Sternocleidomastoid (tissue), 1 donor: ENCODE data around the gene OLIG3.

DNA sequence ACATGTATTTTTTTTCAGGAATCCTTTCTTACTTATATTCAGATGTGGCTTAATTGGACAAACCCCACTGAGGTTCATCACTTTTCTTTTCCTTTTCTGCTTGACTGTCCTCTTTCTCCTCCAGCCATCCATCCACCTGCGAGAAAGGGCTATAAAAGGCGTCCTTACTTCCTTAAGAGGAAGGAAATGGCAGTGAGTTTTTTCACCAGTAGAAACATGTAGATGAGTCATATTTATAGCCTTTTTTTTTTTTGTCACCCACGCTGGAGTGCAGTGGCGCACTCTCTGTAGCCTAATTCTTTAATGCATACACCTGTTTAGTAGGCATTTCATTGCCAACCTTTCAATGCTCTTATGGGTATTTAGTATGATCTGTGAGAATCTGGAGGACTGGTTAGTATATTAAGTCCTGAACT is 15.3 kb upstream of the IFNGR1 start:
- PRO-cap: no peak

DNA sequence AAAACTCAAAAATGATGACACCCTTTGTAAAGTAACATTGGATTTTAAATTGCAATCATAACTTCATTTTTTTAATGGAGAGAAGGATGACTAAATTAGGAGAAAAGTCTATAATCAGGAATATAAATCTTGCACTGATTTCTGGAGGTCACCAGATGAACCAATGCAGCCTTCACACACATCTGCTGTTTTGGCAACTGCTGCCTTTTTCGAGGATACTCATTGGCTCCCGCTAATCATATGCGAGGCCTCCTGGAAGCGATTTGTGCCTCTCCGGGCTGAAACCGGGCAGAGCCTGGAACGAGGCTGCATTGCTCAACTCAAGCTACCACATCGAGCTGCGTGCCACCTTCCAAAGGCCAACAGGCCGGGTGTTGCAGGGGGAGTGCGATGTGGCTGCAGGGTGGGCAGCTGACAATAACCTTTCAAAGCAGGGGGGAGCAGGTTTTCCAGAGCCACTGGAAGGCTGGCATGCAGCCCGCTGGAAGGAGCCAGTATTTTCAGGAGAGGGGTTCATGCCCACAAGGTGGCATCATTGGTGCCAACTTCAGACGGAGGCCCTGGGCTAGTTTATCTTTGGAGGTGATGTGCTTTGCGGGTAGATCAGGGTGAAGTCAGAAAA is 122.5 kb upstream of the IFNGR1 start:
- PRO-cap: no peak

DNA sequence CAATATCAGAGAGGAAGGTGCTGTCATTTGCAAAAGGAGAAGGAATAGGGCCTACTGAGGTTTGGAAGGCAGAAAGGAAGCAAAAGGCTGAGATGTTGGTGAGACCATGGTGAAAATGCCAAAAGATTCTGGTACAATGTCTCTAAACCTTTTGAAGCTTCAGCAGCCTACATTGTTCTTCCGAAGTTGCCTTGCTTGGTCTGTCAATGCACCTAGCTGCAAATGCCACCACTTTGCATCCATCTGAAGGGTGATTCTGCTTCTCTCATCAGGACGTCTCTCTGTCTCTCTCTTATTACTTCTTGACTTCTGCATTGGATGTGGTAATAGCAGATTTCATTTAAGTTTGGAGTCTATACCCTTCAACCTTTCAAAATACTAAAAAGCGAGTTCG is 62.5 kb downstream of the OLIG3 start:
- PRO-cap: no peak

GRCh38 chr6:137494218-137494482 is at the start of gene OLIG3:
TSS of gene OLIG3 (minus strand) at chr6:137494394.
- PRO-cap: no peak

GRCh38 chr6:137648098-137648404 is 153.9 kb upstream of the OLIG3 start:
- PRO-cap: no peak

GRCh38 chr6:137690095-137690387 is 177.0 kb upstream of the TNFAIP3 start:
- PRO-cap: no peak

DNA sequence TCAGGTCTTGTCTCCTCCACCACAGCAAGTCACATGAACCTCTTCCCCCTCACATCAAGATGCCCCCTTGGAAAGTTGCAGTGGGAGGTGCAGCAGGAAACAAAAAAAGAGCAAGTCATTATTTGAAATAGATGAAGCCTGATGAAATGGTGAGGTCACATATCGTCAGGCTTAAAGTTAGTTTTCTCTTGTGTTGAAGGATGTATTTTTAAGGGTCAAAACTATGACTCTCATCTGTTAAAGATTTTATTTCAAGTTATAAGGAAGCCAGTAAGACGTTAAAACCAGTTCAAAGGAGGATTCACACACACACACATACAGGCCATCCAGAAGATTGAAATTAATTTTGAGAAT is 94.1 kb upstream of the TNFAIP3 start:
- PRO-cap: no peak

DNA sequence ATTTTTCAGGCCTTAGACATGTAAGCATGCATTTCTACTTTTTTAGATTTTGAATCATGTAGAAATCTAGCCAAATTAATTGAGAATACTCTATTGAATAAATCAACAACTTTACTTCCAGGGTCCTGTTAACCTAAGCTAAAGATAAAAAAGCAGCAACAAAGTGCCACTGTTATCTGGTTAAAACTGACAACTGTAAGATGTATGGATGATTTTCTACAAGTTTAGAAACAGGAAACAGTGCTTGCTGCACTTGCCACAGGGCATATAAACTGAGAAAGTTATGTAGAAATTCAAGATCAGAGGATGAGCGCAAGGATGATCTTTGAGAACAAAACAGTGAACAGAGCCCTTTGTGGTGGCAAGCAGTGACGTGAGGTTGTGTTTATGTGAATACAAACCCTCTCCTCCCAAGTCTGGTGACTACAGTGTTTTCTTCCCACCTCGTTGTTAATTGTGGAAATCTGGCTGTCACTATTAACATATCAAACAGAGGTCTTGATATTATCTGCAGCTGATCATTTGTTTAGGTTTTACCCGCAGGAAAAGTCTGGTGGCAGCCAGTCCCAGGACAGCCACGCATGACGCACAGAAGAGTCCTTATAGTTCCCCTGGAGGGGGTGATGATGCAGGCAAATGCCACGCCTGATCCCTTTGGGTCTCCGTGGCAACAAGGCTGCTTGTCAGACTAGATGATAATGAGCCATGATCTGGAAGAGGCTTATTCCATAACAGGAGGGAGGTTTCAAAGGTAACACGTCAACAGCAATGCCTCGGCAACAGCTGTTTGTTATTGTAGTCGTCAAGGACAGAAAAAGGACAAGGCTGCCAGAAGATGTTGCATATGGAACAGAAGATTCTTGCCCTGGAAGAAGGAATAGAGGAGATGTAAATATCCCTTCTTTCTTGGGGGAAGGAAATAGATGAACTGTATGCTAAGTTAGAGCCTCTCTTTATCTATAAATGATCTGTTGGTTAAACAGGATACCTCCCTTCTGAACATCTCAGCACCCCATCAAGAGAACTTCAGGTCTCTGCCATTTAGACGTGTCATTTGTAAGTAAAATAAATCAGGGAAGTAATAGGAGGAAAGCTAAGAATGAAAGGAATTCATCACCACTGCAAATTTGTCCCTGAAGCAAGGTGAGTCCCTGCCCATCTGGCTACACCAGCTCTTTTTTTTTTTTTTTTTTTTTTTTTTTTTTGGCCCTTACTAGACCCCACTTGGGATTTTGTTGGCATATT is 42.9 kb upstream of the TNFAIP3 start:
- PRO-cap: no peak

- PRO-cap: no peak
Measured at GRCh38 chr6:137849214-137849771, 17.8 kb upstream of the TNFAIP3 start.

DNA sequence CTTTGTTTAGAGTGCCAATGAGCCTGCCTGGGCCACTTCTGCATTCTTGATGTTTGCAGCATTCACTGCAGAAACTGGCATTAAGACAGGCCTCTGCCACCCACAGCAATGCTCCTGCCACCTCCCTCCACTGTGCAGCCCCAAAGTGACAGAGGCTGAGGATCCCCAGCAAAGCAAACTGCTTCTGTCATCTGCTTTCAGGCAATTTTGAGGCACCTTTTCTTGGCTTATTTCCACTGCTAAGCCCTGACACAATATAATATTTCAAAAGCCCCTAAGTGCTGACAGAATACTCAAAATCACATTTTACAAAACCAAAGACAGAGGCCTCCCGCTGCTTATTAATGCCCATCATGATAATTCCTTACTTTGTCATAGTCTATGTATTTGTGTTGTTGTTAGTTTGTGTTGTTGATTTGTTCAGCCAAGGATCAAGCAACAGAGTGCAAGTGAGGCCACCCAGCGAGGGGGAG is 61.4 kb downstream of the TNFAIP3 start:
- PRO-cap: no peak

- PRO-cap: no peak
Measured at GRCh38 chr6:137933596-137934269, 66.7 kb downstream of the TNFAIP3 start.

DNA sequence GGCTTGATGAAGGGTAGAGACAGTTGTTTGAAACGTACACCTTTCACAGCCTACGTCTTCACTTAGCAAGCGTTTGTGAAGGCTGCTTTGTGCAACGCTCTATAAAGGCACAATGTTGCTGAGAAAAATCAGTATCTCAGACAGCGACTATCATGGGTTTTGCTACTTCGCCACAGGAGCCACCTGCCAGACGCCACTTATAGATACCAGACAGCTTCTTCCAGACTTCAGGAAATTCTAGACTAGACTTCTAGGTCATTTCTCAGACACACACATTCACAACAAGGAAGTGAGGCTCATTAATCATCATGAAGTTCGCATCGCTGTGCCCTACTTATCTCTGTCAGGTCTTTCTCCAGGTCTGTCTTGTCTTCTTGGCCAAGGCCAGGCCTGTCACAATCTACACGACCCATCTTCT is 115.3 kb downstream of the TNFAIP3 start:
- PRO-cap: no peak

DNA sequence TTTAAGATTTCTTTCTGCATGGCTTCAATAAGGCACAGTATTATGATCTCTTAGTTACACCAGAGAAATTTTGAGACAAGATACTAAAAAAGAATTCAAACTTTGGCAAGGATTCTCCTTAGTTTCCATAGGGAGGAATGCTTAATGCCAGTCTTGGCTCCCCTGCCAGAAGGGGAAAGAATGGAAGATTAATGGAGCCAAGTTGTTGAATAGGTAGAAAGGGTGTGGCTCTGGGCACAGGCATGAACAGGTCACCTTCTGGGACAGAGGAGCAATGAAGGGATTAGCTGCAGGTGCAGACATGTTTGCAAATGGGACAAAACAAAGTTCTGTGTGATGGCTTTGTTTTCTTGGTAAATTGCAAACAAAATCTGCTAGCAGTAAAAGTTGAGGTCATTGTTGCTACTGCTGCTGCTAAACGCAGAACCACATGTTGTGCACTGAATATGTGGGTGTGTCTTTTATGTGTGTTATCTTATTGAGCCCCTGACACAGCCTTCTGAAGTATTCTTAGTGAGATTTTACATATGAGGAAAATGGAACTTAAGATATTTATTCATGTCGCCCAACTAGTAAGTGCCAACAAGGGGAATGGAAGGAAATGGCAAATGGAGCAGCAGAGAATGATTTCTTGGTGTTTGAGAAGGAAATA is 93.2 kb downstream of the PERP start:
- PRO-cap: no peak

- PRO-cap: no peak
Measured at GRCh38 chr6:138102390-138102894, 4.8 kb downstream of the PERP start.

DNA sequence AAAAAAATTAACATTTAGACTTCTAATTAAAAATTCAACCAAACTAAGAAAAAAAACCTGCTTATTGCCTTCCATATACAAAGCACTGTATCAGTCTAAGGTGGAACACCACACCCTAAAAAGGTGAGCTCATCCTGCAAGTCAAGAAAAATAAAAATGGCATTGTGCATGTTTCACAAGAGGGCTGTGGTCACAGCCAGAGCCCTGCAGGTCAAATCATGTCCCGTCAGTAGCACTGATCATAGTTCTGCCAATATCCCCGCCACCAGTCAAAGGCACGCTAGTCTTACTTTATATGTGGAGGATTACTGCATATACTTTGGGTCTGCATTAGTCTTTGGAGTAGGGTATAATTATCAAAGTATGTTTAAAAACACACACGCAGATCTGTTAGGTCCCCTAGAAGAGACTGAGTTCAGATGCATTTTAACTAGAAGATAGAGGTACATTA is 1.8 kb downstream of the PERP start:
- PRO-cap: no peak

GRCh38 chr6:138162147-138162816 is 543 bp downstream of the ARFGEF3 start:
- PRO-cap: unidirectional peak, minus-strand start at chr6:138162429; unidirectional peak, minus-strand start at chr6:138162525

DNA sequence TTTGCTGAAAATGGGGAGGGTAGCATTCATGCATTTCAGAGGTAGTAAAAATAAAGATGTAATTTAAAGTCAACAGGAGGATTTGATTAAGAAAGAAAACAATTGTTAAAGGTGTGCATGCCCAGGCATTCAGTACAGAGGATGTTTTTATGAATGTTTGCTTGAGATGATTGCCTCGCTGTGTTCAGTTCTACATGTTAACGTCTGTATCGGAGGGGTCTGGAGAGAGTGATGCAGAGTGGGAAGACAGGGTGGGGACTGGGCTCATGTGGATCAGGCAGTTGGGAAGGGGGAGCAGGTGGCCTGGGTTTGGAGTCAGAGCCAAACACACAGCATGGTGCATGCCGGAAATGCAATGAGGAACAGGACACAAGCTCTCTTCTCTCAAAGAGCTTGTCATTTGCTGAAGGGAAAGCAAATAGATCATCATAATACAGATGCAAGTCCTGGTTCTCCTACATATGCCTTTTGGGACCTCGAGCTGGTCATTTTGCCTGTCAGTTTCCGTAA is 21.6 kb downstream of the ARFGEF3 start:
- PRO-cap: no peak

GRCh38 chr6:138571240-138571586 is 71.9 kb upstream of the NHSL1 start:
- PRO-cap: no peak

- PRO-cap: no peak
Measured at GRCh38 chr6:138833572-138834108, 37.8 kb downstream of the ECT2L start.

GRCh38 chr6:138843988-138844389 is 48.1 kb downstream of the ECT2L start:
- PRO-cap: no peak